MCF 10A (cell line): ENCODE measurements around the genes CALY and MTG1.

DNA sequence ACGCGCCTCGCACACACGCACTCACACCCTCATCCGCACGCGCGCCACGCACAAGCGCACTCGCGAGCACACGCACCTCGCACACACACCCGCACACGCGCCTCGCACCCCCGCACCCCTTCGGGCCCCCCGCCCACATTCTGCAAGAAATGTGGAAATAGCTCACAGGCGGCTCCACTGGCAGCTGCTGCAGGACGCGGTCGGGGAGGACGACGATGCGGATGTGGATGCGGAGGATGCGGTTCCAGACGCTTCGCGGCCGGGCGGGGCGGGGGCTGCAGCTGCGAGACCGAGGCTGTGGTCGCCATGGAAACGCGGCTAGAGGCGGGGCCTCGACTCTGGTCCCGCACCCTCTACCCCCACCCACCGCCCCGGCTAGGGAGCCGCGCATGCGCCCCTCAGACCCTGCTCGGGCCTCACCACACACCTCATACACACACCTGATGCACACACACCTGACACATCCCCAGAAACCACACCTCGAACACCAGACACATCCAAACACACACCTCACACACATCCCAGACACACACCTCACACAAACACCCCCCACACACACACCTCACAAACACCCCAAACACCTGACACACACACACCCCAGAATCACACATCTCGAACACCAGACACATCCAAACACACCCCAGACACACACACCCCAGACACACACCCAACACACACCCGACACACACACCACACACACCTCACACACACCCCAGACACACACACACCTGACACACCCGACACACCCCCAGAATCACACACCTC, at the start of gene CALY:
TSS of gene CALY (minus strand) at position 229 of the 765 bp plus-strand sequence.
- PRO-cap: no peak
- RRBS: no CpG with 5 or more reads among the region's 54 CpGs

DNA sequence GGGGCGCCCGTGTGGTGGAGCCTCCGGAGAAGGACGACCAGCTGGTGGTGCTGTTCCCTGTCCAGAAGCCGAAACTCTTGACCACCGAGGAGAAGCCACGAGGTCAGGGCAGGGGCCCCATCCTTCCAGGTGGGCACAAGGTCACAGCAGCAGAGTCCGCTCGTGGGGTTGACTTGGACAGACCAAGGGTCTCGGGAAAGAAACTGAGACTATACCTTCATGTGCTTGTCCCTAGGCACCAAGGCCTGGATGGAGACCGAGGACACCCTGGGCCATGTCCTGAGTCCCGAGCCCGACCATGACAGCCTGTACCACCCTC, 4.8 kb downstream of the PRAP1 start:
- PRO-cap: no peak
- RRBS: no CpG with 5 or more reads among the region's 13 CpGs

DNA sequence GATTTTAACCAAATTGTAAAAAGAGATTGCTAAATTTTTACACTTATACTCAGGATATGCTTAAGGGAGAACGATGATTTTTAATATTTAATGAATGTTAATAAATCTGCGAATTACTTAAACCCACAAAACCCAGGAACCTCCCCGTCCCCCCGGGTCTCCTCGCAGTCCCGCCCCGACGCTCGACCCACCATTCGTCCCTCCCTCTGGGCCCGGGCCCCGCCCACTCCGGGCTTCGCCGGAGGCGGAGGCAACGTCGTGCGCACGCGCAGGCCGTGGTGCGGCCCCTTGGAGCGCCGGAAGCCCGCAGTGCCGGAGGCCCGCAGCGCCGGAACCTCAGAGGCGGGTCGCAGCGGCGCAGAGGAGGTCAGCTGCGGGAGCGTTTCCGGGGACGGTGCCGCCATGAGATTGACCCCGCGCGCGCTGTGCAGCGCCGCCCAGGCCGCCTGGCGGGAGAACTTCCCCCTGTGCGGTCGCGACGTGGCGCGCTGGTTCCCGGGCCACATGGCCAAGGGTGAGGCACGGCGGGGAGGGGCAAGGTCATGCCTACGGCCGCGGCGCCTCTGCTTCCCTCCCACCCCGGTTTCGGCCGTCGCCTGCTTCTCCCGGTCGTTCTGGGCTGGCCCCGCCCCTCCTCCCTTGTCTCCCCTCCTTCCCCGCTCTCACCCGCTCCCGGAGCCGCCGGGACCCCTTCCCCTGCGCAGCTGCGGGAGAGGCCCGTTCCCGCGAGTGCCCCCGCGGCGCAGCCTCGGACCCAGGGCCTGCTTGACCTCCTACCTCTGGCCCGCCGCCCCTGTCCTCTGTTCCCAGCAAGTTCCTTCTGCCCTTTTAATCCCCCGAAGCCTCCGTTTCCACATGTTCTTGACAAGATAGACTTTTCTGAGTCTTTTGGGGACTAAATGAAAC, at the start of gene MTG1:
TSS of gene MTG1 (plus strand) at position 339 of the 906 bp plus-strand sequence.
- PRO-cap: bidirectional peak, plus-strand start at position 339 of the sequence, minus-strand start at position 513 of the sequence; bidirectional peak, plus-strand start at position 738 of the sequence, minus-strand start at position 731 of the sequence
- RRBS: 1% methylated on average over 41 of the region's 85 CpGs

GRCh38 chr10:133514950-133515482, 12.1 kb upstream of the CYP2E1 start:
- PRO-cap: no peak
- RRBS: no CpG with 5 or more reads among the region's 6 CpGs

DNA sequence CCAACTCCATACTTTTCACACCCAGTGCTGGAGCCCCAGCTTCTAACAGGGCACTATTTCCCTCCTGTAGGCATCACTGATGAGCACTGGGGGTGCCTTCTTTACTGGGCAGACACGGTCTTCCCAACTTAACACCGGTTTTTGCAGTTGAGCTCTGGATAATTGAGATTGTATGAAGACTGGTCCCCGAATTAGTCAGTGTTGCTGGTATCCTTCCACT, 11.1 kb downstream of the CYP2E1 start:
- PRO-cap: no peak
- RRBS: no CpG with 5 or more reads among the region's 3 CpGs